Sciatic nerve (tissue), 1 donor: ENCODE measurements around the gene PIM1.

- PRO-cap = no peak
These were observed 149 bp upstream of the PIM1 start for GRCh38 chr6:37169940-37170065.

DNA sequence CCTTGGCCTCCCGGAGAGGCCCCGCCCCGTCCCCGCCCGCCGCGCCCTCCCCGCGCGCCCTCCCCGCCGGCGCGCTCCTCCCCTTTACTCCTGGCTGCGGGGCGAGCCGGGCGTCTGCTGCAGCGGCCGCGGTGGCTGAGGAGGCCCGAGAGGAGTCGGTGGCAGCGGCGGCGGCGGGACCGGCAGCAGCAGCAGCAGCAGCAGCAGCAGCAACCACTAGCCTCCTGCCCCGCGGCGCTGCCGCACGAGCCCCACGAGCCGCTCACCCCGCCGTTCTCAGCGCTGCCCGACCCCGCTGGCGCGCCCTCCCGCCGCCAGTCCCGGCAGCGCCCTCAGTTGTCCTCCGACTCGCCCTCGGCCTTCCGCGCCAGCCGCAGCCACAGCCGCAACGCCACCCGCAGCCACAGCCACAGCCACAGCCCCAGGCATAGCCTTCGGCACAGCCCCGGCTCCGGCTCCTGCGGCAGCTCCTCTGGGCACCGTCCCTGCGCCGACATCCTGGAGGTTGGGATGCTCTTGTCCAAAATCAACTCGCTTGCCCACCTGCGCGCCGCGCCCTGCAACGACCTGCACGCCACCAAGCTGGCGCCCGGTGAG is at the start of gene PIM1:
Gene PIM1 (plus strand): TSS at position 87 of the 597 bp plus-strand sequence.
- PRO-cap = bidirectional peak, plus-strand start at position 87 of the sequence, minus-strand start outside the sequence; bidirectional peak, plus-strand start at position 360 of the sequence, minus-strand start at position 246 of the sequence

- PRO-cap = no peak
These were observed 45.3 kb upstream of the RNF8 start for GRCh38 chr6:37308506-37308833.

DNA sequence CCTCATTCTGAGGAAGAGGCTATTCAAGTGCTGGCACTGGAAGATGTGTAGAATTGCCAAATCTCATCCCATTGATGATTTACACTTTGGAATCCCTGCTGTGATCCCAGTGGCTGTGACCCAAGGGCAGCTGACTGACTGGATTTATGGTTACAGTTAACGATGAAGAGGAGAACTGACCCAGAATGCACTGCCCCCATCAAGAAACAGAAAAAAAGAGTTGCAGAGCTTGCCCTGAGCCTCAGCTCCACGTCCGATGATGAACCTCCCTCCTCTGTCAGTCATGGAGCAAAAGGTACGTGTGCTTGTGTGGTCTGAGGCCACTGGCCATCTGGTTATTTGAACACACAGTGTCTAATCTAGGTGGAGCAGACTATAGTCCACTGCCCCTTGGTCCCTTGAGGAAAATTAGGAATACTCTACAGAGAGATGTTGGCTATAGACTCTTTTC is 2.5 kb downstream of the CMTR1 start:
- PRO-cap = no peak

DNA sequence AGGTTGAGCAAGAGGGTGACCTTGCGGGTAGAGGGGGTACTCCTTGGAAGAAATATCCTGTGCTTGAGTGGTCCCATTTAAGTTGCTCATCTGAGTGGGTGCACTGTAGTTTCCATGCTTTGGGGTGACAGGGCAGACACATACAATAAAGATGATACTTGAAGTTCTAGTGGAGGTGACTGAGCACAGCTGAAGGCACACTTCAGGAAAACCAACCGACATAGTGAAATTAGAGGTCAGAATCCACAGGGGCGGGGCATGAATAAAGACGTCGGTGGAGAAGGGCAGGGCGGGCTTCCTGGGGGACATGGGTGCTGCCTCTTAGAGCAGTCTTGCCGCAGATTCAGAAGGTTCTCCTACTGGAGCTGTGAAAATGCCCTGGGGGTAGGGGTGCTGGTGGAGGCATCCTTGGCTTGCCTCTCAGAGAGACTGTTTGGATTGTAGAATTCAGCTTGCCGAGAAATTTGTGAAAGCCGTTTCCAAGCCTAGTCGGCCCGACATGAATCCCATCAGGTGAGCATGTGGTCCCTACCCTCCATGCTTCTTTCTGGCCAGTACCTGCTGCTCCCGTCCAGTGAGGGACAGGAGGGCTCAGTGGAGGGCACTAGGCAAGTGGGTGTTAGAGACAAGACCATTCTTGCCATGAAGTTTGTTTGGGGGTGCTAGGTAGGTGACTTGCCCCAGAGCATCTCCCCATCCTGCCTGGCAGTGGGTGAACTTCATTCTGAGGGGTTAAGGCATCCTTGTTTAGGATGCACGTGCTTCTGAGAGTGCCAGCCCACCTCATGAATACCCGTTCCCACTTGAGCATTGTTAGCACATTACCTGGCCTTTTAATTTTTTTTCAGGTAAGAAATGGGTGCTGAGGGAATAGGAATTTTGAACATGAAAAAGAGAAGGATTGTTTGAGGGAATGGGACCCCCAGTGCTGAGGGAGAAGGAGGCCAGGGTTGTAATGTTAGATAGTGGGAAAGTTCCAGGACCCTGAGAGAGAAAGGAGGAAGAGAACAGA is 23.7 kb downstream of the CCDC167 start:
- PRO-cap = no peak

GRCh38 chr6:37496825-37497678 is 2.6 kb downstream of the CCDC167 start:
- PRO-cap = no peak

DNA sequence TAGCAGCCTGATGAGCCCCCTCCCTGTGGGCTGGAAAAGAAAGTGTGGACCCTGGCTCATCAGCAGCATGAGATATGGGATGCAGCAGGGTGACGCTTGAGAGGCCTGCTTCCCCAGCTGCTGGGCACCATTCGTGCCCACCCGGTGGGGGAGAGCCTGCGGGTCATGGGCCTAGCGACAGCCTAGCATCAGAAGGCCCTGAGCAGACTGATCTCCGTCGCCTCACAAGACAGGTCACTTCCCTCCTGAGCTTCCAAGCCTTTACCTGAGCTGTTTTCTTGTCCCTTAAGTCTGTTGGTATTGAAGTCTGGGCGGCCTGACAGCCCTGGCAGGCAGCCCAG is 16.1 kb upstream of the CCDC167 start:
- PRO-cap = no peak

DNA sequence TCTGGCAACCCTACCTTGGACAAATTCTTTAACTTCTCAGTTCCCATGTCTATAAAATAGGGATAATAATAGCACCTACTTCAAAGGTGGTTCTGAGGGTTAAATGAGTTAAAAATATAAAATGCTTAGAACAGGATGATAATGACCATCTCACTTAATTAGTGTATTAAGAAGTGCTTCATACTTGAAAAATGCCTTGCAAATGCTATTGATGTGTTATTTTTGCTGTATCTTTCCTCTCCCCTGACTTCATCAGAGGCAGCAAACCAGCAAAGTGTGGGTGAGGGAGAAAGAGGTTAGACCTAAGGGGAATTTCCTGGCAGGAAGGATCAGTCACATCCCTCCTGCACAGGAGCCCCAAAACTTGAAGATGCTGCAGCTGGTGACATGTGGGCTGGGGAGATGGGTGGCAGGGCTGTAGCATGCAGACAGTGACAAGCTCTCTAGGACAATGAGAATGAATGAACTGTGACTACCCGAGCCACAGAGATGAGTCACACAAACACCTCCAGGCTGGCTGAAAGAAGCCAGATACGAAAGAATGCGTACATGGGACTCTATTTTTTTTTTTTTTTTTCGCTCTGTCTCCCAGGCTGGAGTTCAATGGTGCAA is 53.8 kb upstream of the CCDC167 start:
- PRO-cap = no peak

DNA sequence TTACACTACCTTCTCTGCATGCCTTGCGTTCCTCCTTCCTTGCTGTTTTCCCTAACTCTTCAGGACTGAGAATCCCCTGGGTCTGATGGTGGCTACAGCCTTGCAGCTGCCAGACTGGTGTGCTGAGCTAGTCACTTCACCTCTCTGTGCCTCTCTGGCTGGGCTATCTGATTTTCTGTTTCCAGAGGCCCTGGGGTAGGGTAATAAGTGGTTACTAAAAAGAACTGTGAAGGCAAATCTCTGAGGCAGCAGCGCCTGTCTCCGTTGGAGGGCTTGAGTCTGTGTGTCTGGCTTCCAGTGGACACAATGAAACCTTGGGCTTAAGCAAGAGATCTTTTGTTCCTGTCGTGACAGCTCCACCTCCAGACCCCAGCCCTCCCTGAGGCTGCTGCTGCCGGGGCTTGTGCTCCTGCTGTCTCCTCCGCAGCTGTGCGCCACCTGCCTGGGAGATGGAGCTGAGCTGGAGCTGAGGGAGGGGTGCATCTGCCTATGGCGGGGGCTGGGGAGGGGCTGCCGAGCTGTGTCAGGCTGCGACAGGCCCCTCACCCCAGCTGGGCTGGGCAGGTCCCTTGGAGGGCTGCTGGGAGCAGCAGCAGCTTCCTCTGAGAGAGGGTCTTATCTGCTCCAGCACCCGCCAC is 65.8 kb upstream of the CCDC167 start:
- PRO-cap = no peak

- PRO-cap = no peak
These were observed 20.2 kb upstream of the ZFAND3 start for GRCh38 chr6:37799290-37799778.

DNA sequence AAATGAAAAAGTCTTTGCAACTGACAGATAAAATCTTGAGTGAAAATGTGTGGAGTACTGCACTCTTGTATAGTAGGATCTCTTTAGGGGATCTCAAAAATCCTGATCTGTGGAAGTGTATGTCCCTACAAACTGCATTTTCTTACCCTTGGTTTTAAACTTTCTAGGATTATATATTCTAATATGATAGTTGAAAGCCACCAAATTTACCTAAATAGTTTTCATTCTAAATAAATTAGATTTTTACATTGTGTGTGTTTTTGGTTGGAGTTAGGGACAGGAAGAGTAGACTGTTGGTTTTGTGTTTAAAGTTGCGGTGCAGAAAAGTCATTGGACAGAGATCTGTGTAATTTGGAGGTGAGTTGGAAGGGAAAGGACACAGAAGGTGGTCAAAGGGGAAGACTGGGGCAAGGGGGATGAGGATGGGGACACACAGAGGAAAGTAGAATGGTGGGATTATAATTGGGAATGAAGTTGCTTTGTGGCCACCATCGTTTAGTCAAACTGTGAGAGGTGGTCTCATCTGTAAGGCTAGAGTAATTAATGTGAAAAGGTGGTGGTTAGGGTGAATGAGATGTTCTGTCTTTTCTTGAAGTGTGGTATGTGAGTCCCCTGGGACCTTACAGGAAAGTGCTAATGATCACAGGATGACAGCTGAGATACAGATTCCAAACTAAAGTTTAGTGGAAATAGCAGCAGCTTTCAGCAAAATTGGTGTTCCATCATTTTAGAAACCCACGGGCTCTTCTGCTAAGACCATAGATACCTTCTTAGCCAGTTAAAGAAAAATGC is 10.5 kb downstream of the ZFAND3 start:
- PRO-cap = no peak

DNA sequence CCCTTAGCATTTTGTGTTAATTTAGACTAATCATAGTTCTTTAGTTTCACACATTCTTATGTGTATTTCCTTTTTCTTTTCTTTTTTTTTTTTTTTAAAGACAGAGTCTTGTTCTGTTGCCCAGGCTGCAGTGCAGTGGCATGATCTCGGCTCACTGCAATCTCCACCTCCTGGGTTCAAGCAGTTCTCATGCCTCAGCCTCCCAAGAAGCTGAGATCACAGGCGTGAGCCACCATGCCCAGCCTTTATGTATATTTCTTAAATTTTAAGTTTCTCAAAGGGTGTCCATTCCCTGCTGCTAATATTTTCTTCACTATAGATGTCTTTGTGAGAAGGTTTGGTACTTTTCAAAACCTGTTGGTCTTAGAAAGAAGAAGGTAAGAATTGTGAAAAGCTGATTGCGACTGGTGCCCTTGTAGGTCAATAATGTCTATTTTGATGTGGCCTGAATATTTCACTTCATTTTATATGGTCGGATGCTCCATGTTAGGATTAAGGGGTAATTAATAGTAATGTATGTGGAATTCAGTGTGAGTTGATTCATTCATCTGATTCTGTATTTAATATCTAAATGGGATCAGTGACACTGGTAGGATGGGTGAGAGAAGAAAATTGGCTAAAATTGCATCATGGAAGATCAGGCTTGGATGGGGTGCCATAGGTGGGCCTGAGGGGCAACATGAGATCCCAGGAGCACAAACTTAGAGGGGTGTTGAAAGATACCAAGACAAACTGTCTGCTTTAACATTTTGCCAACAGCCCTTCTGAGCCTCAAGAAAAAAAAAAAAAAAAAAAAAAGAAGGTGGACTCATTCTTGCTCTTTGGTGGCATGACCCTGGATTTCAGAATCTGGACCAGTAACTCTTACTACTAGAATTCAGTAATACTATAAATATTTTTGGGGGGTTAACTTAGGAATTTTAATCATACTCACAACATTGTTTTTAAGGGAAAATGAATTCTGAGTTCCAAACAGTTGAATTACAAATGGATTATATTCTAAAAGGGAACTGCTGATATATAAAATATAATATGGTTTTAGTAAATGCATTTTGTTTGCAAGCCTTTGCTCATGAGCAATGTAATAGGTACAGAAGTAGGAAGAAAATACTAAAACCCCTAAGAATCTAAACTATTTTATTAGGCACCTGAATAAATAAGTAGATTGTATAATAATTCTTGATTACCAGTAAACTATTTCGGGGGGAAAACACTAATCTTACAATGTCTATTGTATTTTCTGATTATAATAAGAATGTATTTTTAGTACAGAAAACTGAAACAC is 33.6 kb downstream of the ZFAND3 start:
- PRO-cap = no peak

- PRO-cap = no peak
These were observed 120.9 kb downstream of the ZFAND3 start for GRCh38 chr6:37940407-37940888.

DNA sequence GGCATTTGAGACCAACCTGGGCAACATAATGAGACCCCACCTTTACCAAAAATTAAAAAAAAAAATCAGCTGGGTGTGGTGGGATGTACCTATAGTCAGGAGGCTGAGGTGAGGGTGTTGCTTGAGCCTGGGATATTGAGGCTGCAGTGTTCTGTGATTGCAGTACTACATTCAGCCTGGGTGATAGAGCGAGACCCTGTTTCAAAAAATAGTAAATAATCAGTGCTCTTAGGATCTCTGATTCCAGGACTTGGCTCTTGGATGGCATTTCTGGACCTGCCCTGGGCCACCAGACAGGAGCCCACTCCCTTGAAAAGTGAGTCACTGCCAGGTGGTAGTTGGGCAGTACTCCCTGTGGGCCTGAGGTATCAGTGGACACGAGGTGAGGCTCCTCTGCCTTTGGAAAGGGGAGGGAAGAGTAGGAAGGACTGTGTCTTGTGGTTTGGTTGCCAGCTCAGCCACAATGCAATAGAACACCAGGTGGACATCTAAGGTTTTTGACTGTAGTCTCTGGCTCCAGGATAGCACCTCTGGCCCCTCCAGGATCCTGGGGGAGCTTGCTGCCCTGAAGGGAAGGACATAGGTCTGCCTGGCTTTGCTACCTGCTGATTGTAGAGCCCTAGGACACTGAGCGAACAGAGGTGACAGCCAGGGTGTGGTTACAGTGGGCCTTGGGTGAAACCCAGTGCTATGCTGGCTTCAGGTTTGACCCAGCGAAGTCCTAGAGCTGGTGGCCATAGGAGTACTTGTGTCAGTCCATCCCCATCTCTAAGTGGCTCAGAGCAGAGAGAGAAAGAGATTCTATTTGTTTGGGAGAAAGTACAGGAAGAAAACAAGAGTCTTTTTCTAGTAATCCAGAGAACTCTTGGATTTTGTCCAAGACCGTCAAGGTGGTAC is 141.6 kb downstream of the ZFAND3 start:
- PRO-cap = no peak

GRCh38 chr6:38148313-38148743 is 328.8 kb downstream of the ZFAND3 start:
- PRO-cap = no peak

GRCh38 chr6:38154998-38155661 is 335.6 kb downstream of the ZFAND3 start:
- PRO-cap = no peak

DNA sequence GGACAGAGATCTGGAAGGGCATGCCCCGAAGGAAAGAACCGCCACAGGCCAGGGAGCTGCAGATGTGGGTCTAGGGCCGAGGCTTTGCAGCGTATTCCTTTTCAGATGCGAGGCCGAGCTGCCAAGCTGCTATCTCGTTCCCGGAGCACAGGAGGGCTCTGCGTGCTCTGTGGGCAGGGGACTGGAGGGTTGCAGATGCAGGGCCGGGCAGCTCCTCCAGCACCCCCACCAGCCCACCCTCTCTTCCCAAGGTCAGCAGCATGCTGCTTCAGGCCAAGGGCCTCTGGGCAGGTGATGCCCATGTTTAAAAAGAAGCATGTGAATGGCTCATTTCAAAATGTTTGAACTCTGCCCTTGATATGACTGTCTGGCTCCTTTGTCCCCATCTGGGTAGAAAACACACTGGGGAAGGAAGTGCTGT is 353.2 kb downstream of the ZFAND3 start:
- PRO-cap = no peak

DNA sequence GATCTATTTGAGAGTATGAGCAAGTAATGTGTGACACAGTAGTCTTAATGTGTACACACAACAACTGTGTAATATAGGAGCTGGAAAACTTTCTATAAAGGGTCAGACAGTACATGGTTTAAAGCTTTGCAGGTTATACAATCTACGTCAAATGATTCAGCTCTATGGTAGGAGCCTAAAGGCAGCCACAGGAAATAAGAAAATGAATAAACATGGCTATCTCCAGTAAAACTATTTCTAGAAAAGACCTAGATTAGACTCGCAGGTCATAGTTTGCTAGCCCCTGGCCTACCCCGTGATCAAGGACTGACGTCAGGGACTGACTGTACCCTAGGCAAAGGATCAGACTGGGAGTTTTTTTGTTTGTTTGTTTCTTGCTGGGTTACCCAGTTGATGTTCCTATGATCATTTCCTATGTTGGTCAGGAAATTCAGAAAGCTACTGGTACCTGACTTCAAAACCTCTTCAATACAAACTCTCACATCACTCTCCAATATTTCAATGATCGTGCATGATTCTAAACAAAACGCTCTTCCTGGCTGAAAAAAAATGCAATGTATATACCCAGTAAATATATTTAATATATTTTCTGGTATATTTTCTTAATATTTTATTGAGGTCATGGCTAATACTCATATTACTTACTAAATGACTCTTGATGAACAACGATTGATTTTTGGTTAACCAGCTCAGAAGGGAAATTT is 39.5 kb downstream of the BTBD9 start:
- PRO-cap = no peak

- PRO-cap = no peak
These were observed 746 bp upstream of the BTBD9 start for GRCh38 chr6:38640513-38640837.

DNA sequence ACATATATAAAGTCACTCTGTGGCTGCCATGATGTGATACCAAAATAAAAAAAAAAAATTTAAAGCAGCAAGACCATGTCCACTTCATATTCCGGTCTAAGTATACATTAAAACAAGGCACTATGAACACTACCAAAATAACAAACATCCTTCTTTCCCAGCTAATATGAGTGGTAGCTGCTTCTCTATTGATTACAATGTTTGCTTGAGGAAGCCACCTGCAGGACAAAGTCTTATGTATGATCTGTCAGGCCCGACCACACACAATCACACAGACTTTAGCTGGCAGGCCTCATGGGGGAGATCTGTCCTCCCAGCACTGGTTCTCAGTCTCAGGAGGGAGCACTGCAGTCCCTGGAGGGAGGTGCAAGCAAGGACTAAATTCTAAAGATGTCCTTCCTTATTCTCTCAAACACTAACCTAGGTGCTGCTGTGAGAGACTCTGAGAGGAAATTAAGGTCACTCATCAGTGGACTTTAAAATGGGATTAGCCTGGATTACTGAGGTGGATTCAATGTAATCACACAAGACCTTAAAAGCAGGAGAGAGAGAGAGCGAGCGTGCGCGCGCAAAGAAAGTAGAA is 14.5 kb downstream of the GLO1 start:
- PRO-cap = no peak